Sigmoid colon (tissue), 4 donors: ENCODE measurements around a stretch of chr1.

DNA sequence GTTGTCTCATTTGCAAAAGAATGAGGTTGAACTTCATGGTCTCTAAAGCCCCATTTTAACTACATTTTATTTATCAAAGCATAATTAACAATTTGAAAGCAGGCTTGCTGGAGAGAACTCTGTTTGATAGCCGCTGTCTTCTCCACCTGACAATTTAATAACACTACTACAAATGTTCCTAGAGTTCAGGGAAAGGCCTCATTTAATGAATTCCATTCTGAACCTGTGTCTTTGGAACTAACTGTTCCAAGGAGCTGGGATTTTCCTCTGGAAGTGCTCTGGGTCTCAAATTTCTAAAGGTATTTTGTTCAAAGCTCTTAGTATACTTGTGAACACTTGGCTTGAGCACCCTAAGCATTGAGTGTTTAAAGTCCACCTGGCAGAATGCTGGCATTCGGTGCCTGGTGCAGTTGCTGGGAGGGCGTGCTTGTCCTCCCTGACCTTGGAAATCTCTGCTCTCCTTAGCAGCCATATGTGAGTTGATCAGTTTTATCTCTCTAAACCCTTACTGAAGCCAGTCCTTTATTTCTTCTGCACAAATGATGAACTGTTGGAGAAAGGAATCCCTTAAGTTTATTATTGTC is 2.9 kb downstream of the MTARC2 start:
- PRO-cap = no peak
- RAMPAGE, long total RNA, 4 experiments = no peak in any of the 4 experiments

GRCh38 chr1:220781660-220782287 is 4.9 kb upstream of the MTARC1 start:
- PRO-cap = no peak
- RAMPAGE, long total RNA, 4 experiments = no peak in any of the 4 experiments

DNA sequence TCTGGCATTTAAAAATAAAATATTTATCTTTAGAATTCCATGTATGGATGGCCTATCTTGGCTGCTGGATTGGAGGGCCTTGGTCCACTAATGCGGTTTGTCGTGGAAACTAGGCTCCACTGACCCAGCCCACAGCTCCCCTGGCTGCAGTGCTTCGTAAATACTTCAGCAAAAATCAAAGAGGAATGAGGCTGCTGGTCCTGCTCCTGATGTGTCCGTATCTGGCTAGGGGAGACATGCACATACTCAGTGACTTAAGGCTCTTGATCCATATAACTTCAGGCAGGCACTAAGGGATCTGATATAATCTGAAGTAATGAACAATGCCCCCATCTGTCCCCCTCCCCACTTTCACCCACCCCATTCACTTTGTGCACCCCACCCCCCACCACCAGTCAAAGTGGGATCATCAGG is 17.7 kb downstream of the MTARC1 start:
- PRO-cap = no peak
- RAMPAGE, long total RNA, 4 experiments = no peak in any of the 4 experiments

DNA sequence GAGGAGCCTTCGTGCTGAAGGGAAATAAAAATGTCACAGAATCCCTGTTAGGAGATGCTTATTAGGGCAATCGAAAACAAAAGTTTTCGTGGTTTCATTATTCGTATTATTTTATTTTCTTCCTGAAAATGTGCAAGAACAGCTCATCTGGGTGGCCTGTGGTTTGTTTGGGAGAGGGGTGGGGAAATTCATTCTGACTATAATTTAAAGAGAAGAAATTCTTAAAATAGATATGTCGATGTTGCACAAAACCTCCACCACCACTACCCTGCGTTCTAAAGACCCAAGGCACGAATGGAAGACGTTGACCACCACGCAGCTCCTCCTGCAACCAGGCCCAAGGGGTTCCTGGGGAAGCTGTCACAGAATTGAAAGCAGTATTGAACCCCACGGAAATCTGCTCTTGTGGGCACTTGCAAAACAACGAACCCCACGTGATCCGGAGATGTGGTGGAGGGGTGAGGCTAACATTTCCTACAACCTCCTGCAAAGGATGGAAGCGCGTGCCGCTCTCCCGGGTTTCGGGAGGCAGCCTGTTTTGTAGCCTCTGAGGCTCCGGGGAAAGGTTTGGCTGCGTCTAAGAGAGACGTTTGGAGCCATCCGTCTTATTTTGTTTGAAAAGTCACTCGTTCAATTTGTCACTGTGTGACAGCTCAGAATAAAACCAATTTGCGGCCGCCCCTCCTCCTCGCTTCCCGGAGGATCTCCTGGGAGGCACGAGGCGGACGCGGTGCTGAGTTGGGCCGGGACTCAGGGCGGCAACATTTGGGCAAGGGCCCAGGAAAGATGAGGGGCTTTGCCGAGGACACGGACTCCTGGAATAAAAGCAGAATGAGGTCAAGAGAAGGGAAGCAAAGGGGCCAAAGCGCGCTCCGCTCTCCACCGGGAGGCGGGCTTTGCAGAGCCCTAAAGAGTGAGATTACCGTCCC is 854 bp upstream of the HLX start:
- PRO-cap = no peak
- RAMPAGE, long total RNA, 4 experiments = no peak in any of the 4 experiments

- PRO-cap = no peak
- RAMPAGE, long total RNA, 4 experiments = no peak in any of the 4 experiments
Observed at GRCh38 chr1:221440512-221441006, 301.3 kb downstream of the DUSP10 start.

GRCh38 chr1:221543891-221544142 is 198.1 kb downstream of the DUSP10 start:
- PRO-cap = no peak
- RAMPAGE, long total RNA, 4 experiments = no peak in any of the 4 experiments

DNA sequence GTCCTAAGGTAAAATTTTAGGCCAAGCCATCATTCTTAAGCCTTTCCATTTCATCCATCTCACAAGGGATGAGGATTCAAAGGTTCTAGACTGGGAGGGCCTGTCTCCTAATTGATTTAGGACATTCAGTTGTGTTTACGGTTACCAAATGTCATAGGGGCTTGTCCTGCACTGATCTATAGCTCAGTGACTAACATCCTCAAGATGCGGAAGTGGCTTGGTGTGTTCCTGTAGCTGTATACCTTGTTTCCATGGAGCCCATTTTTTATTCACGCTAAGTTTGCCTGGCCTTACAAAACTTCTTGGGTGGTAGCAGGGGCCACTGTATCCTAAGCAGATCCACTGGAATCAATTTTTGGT is 52.7 kb downstream of the DUSP10 start:
- PRO-cap = no peak
- RAMPAGE, long total RNA, 4 experiments = no peak in any of the 4 experiments

DNA sequence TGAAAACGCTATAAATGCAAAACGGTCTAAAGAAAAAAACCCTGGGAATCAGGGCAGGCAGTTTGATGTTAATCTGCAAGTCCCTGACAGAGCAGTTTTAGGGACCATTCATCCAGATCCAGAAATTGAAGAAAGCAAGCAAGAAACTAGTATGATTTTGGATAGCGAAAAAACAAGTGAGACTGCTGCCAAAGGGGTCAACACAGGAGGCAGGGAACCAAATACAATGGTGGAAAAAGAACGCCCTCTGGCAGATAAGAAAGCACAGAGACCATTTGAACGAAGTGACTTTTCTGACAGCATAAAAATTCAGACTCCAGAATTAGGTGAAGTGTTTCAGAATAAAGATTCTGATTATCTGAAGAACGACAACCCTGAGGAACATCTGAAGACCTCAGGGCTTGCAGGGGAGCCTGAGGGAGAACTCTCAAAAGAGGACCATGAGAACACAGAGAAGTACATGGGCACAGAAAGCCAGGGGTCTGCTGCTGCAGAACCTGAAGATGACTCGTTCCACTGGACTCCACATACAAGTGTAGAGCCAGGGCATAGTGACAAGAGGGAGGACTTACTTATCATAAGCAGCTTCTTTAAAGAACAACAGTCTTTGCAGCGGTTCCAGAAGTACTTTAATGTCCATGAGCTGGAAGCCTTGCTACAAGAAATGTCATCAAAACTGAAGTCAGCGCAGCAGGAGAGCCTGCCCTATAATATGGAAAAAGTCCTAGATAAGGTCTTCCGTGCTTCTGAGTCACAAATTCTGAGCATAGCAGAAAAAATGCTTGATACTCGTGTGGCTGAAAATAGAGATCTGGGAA is 11.7 kb downstream of the MIA3 start:
- PRO-cap = no peak
- RAMPAGE, long total RNA, 4 experiments = no peak in any of the 4 experiments

- PRO-cap = no peak
- RAMPAGE, long total RNA, 4 experiments = no peak in any of the 4 experiments
Observed at GRCh38 chr1:222643316-222643547, 25.3 kb downstream of the MIA3 start.

DNA sequence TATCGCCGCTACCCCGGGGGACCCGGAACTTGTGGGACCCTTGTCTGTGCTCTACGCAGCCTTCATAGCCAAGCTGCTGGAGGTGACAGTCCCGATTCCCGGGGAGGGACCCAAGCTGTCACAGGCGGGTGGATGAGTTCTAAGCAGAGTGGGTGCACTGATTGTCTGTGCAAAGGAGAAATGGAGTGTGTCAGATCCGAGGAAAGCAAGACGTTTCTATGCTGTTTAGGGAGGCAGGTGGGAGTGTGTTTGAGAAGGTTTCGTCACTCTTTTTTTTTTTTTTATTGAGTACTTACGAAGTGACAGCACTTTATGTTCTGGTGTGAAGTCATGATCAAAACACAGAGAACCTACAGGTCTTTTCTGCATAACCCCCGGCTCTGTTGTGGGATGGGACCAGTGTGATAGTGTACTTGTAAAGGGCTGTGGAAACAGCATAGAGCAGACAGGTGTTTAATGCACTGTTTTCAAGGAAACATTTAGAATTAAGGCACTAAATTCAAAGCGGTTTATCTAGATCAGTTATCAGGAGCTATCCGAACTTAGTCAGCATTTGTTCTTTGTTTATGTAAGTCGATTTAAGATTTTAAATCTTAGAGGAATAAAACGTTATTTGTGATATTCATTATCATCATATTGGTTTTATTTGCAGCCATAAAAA is 26.7 kb downstream of the MIA3 start:
- PRO-cap = no peak
- RAMPAGE, long total RNA, 4 experiments = no peak in any of the 4 experiments

GRCh38 chr1:222712673-222713027 is 286 bp downstream of the BROX start:
- PRO-cap = no peak
- RAMPAGE, long total RNA, 4 experiments = start-site peak on the plus strand in 4 of 4 experiments, at chr1:222712794-222712850 at its widest, 20 to 41 reads per replicate

GRCh38 chr1:222739424-222739846 is 2.4 kb downstream of the FAM177B start:
- PRO-cap = no peak
- RAMPAGE, long total RNA, 4 experiments = no peak in any of the 4 experiments

- PRO-cap = no peak
- RAMPAGE, long total RNA, 4 experiments = no peak in any of the 4 experiments
Observed at GRCh38 chr1:223001407-223002033, 141.5 kb downstream of the TLR5 start.

DNA sequence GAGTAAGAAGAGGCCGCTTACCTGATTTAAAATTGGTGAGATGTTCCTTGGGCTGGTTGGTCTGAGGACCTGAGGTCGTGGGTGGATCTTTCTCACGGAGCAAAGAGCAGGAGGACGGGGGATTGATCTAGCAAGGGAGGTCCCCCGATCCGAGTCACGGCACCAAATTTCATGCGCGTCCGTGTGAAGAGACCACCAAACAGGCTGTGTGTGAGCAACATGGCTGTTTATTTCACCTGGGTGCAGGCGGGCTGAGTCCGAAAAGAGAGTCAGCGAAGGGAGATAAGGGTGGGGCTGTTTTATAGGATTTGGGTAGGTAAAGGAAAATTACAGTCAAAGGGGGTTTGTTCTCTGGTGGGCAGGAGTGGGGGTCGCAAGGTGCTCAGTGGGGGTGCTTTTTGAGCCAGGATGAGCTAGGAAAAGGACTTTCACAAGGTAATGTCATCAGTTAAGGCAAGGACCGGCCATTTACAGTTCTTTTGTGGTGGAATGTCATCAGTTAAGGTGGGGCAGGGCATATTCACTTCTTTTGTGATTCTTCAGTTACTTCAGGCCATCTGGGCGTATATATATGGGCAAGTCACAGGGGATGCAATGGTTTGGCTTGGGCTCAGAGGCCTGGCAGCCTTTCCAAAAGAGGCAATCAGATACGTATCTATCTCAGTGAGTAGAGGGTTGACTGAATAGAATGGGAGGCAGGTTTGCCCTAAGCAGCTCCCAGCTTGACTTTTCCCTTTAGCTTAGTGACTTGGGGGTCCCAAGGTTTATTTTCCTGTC is 113.3 kb downstream of the TLR5 start:
- PRO-cap = no peak
- RAMPAGE, long total RNA, 4 experiments = no peak in any of the 4 experiments

DNA sequence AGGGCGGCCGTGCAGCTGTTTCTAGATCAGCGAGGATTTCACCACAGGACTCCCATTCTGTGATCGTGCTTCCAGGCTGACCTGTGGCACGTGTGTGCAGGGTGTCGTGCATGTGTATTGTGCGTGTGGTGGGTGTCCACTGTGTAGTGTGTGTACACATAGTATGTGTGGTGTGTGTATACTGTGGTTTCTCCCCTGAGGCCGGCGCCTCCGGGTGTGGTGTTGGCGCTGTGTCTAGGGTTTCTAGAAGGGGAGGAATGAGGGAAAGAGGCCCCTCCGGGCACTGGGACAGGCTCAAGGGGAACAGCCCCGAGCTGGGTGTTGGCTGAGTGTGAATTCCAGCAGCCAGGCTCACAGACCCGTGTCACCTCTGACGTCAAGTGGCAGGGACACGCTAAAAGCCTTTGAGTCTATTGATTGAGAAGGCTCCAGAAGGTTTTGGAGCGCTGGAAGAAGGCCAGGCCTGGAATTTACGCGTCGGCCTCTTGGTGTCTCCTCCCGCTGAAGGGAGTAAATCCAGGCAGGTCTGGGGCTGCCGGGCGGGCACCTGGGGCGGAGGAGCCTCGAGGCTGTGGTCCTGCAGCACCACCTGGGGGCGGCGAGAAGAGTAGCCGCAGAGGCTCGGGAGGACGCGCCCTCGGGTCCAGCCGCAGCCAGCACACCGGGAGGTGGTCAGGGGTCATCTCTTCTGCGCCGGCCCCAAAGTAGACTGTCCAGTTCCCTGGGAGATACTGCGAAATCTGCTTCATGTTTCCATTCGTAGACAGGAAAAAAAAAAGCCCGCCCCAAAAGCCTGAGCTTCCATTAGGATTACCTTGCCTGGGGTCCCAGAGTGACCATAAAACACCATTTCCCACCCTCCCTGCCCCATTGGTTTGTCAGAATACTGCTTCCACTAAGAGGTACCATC is 61.8 kb downstream of the TLR5 start:
- PRO-cap = unidirectional peak, minus-strand start at position 327 of the sequence
- RAMPAGE, long total RNA, 4 experiments = no peak in any of the 4 experiments

- PRO-cap = no peak
- RAMPAGE, long total RNA, 4 experiments = no peak in any of the 4 experiments
Observed at GRCh38 chr1:223129086-223129806, 13.8 kb downstream of the TLR5 start.

GRCh38 chr1:223141847-223142093 is 1.3 kb downstream of the TLR5 start:
- PRO-cap = no peak
- RAMPAGE, long total RNA, 4 experiments = no peak in any of the 4 experiments

GRCh38 chr1:223175367-223176134 is 32.5 kb upstream of the TLR5 start:
- PRO-cap = no peak
- RAMPAGE, long total RNA, 4 experiments = no peak in any of the 4 experiments

GRCh38 chr1:223515463-223516077 is 122.4 kb downstream of the CCDC185 start:
- PRO-cap = no peak
- RAMPAGE, long total RNA, 4 experiments = no peak in any of the 4 experiments

- PRO-cap = no peak
- RAMPAGE, long total RNA, 4 experiments = no peak in any of the 4 experiments
Observed at GRCh38 chr1:223716032-223717160, 4.1 kb downstream of the CAPN2 start.